Ureter (tissue), 1 donor: ENCODE measurements around a stretch of chr6.

DNA sequence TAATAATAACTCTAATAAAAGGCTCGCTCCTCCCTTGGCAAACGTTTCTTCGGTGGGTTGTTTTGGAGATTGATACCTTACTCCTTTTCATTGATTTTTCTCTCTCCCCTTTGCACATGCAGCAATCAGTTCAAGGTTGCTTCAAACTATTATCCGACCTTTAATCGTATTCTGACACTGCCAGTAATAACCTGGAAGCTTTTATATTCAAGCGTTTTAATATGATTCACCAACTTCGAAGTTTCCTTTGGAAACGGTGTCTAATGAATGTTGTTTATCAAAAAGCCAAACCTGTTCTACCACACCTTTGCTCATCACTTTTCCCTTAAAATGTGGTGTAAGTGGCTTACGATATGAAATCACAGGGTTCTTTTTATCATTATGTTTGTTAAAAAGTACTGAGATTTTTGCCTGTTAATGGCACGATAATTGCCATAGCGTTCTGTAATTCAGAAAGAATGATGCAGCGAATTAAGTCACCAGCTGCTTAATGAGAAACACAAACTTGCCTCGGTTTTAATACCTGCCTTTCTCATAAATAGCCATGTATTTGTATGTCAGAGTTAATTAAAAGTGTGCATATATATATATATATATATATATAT, 678 bp downstream of the STXBP5 start:
- PRO-cap, result no peak

DNA sequence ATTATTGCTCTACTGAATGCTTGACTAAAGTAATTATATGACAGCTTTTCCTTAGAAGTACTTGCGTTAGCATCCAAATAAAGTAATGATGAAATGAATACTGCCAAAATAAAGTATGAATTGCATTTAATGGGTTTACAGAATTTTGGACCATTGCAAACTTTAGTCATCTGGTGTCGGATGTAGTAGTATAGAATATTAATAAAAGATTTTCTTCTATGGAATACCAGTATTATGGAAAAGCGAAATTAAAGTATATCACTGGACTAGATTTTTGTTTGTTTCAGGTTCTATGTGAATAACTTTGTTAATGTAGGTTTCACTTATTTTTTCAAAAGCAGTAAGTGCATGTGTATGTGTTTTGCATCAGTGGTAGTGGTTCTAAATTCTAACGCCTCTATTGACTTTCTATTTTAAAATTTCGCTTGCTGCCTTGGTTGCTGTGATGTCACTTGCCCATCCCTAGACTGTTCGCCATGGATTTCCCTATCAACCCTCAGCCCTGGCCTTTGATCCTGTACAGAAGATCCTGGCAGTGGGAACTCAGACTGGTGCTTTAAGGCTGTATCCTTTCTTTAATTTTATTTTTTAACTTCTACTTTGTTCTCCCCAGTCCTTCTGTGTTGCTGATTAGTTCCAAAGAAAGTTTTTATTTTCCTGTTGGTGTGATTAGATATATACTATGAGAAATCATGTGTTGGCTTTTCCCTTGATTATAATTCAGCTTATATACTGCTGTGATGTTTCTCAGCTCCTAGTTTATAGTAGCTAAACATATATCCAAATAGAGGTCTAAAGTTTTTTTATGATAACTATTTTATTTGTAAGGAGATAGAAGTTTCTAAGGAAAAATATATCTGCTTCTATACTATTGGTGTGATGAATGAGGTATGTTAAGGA, 1.5 kb downstream of the STXBP5 start:
- PRO-cap, result no peak

- PRO-cap, result no peak
Measured at GRCh38 chr6:147222008-147222952, 18.1 kb downstream of the STXBP5 start.

DNA sequence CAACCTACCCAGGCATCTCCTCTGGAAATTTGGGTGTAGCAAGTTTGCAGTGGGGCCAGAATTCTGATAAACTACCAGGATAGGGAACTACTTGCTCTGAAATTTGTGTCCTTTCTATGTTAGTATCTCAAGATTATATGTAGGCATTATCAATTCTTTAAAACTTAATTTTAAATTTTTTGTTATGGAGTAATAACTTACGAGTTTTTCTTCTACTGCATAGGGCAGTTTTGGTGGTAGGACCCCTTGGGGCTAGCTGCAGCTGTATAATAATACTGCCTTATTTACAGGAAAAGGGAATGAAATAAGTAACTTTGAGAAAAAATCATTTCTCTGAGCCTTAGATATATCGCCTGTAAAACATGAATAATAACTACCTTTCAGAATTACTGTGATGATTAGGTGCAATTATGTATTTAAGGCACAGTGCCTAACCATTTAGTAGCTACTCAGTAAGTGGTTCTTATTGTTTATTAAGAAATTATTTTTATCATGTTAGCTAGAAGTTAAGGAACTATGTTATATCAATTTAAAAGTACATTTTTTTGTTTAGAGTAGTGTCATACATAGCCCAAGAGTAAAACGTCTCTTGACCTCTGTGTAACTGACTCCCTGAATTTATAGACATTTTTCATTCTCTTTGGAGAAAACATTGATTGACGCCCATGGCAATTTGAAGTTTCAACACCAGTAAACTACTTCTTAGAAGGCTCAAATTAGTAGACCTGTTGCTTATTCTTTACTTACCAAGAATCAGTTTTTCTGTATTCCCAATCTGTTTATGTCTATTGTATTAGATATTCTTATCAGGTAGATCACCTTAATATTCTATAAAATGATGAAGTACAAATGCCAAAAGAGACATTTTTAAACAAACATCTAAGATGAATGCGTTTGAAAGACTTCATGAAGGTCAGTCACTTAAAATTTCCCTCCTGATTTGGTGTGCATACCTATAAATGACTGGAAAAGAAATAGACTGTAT, 28.4 kb downstream of the STXBP5 start:
- PRO-cap, result no peak

- PRO-cap, result no peak
Measured at GRCh38 chr6:147238250-147239095, 34.3 kb downstream of the STXBP5 start.

GRCh38 chr6:147252203-147253121, 48.2 kb downstream of the STXBP5 start:
- PRO-cap, result no peak

- PRO-cap, result no peak
Measured at GRCh38 chr6:147317931-147318675, 113.9 kb downstream of the STXBP5 start.

- PRO-cap, result no peak
Measured at GRCh38 chr6:147558929-147559533, 50.5 kb downstream of the SAMD5 start.

- PRO-cap, result no peak
Measured at GRCh38 chr6:148239338-148239770, 103.3 kb upstream of the SASH1 start.

- PRO-cap, result no peak
Measured at GRCh38 chr6:148343322-148343712, 679 bp downstream of the SASH1 start.

- PRO-cap, result no peak
Measured at GRCh38 chr6:148345194-148345720, 2.6 kb downstream of the SASH1 start.

DNA sequence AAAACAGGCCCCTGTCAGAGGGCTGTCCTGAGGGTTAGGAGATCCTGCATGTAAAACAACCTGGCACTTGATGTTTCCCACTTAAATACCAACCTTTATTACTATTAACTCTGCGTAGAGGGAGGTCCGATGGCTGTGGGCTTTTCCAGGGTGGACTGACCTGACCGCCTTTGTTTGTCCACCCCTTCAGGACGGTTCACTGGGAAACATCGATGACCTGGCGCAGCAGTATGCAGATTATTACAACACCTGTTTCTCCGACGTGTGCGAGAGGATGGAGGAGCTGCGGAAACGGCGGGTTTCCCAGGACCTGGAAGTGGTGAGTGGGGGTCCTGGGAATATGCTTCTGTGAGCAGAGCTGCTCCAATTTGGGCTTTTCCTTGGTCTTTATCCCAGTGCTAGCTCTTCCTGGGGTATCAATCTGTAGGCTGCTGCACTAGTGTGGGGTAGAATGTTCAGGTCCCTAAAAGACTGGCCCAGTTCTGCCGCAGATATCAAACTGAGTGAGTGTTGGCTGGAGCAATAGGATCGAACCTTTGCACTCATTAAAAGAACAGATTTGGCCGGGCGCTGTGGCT, 47.4 kb downstream of the SASH1 start:
- PRO-cap, result no peak

- PRO-cap, result no peak
Measured at GRCh38 chr6:148397931-148398760, 55.5 kb downstream of the SASH1 start.

DNA sequence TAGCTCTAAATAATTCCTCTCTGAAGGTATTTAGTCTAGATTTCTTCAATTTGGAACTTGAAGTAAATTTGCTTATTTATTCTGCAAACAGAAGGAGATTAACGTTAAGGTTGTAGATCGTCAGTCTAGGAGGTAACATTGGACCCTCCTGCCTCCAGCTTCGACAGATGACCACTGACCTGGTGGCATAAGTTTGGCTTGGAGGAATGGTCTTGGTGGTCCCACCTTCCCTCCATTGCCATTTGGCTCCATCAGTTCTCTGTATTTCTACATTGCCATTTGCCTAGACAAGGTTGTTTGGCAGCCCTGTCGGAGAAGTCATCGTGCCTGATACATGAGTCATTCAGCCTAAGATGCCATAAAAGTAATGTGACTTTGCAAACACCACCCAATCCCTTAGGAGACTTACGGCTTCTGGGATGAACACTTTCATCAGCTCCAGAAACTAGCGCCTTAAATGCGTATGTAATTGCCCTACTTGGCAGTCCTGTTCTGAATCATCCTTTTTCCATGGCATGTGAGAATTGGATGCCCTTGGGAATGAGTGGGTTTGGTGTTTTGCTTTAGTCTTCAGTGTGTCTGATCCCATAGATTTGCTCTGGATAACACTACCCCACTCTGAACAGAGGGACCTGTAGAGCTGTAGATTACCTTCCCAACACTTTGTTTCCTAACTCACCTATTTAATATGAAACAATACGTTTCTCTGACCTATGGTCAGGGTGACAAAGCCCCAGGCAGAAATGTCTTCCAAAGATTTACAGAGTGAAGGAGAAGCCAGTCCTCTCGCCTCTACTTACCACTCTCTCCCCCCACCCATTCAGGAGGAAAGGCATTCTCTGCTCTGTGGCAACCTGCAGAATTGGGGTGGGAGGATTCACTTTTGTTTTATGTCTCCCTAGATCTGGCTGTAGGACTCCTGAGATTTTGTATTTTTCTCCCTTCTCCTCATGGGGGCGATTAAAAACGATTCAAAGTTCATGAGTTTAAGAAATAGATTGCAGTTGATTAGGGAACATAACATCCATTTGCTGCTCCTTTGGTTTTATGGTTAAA, 158.6 kb downstream of the SASH1 start:
- PRO-cap, result no peak

GRCh38 chr6:148507525-148508281, 165.1 kb downstream of the SASH1 start:
- PRO-cap, result no peak

GRCh38 chr6:148509078-148509391, 166.4 kb downstream of the SASH1 start:
- PRO-cap, result no peak

DNA sequence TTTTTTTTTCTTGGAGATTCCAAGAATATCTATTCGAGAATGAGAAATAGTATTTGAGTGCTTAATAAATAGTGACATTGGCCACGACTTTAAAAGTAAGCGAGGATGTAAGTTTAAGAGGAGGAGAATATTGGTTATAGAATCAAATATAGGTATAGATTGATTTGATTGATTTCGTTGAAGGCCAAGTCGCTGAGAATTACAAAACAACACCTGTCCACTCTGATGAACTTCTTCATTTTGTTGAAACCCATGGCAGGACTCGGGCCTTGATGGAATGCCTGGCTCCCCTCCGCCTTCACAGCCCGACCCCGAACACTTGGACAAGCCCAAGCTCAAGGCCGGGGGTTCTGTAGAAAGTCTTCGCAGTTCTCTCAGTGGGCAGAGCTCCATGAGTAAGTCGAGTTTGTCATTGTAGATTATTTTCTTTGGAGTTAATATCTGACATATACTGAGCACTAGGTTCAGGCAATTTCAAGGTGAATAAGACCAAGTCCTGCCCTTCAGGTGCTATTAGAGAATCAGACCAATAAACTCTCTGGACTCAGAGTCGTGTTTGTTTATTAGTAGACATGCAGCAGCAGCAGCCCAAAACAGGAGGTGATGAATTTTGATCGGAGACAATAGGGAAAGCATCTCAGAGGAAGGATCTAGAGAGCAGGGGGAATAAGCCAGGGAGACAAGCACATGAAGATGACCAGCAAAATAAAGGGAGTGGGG, 188.8 kb downstream of the SASH1 start:
- PRO-cap, result no peak

- PRO-cap, result no peak
Measured at GRCh38 chr6:148969462-148970177, 222.8 kb downstream of the UST start.

GRCh38 chr6:149014345-149015376, 267.8 kb downstream of the UST start:
- PRO-cap, result no peak

GRCh38 chr6:149036856-149037786, 280.4 kb upstream of the TAB2 start:
- PRO-cap, result no peak